Measurements from ENCODE around the gene WNK2.

DNA sequence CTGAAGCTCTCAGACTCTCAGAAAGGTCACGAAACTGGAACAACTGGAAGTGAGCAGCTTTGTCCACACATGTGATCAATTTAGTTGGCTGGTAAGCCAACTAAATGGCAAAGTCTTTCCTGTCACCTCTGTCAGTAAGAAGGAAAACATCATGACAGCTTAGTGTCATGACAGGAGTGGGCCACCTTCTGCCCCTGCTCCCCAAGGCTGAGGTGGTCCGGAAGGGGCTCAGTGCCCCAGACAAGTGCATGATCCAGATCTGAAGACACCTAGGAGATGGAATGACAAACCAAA lies 4.0 kb downstream of the IPPK start:
- RAMPAGE, long total RNA: no peak
- RRBS: no CpG with 5 or more reads among the region's 2 CpGs

- RAMPAGE, long total RNA: no peak
- RRBS: no CpG with 5 or more reads among the region's 3 CpGs
These were observed 23.1 kb downstream of the FGD3 start for GRCh38 chr9:92970332-92970818.

DNA sequence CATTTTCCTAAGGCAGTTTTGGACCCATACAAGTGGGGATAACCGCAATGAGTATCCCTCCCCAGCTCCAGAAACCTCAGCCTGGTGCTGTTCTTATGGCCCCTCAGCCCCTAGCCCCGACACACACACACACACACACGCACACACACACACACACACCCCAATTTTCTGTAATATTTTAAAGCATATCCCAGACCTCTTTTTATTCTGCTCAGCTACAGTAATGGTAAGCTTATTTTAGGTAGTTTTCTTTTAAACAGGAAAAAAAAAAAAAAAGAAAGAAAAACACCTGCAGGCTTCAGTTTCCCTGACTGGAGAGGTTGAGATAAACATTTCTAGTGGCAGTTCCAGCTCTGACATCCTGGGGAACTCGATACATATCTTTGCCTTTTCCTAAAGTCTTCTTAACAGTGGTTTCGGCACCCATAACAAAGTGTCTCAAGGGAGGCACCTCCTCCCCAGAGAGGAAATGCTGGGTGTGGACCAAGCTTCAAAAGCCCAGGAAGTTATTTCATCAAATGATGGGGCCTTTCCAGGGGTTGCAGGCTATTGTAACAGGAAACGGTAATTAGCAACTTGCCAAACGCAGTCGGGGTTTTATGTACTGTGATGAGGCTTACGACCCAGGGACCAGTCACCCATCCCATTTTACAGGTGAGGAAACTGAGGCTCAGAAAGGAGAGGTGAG lies 30.3 kb upstream of the SUSD3 start:
- RAMPAGE, long total RNA: no peak
- RRBS: no CpG with 5 or more reads among the region's 9 CpGs

DNA sequence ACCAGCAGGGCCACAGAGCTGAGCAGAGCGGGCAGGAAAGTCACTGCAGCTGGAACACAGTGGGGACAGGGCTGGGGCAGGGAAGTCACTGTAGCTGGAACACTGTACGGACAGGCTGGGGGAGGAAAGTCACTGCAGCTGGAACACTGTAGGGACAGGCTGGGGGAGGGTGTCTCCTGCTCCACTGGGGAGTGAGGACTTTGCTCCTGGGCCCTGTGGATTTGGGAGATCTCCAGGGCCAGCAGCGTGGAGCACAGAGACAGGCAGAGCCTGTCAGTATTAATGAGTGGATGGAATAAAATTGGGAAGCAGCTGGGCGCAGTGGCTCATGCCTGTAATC lies 8.9 kb upstream of the SUSD3 start:
- RAMPAGE, long total RNA: no peak
- RRBS: no CpG with 5 or more reads among the region's 4 CpGs

- RAMPAGE, long total RNA: no peak
- RRBS: no CpG with 5 or more reads among the region's 18 CpGs
These were observed 3.4 kb downstream of the SUSD3 start for GRCh38 chr9:93061703-93062497.

DNA sequence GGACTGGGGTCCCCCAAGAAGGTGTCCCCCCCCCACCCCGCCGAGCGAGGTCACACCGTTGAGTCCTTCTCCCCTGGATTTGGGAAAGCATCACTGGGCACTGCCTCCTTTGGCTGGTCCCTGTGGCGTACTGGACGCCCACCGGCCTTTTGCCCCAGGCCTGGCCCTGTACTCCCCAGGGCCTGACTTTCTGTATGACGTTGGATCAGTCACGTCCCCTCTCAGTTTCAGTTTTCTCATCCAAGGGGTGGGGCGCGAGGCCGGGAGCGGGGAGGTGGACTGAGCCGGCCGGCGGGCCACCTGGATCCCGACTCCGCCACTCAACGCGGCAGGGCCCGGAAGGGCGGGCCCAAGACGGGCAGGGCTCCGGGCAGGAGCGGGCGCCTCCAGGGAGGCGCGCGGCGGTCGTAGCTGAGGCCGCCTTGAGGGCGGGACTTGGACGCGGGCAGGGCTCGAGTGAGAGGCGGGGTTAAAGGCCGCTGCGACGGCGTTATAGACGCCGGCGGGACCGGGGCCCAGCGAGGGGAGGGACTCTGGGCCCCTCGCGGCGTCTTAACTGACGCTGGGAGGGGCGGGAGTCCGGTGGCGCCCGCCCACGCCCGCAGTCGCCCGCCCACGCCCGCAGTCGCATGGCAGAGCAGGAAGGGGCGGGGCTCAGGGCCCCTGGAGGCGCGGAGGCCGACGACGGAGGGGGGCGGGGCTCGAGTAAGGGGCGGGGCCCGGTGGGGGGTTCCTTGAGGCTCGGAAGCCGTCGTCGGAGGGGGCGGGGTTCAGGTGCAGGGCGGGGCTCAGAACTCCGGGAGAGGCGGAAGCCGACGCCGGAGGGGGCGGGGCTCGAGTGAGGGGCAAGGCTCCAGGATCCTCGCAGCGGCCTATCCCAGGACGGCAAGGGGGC lies 601 bp upstream of the CARD19 start:
- RAMPAGE, long total RNA: no peak
- RRBS: 2% methylated on average over 11 of the region's 87 CpGs

DNA sequence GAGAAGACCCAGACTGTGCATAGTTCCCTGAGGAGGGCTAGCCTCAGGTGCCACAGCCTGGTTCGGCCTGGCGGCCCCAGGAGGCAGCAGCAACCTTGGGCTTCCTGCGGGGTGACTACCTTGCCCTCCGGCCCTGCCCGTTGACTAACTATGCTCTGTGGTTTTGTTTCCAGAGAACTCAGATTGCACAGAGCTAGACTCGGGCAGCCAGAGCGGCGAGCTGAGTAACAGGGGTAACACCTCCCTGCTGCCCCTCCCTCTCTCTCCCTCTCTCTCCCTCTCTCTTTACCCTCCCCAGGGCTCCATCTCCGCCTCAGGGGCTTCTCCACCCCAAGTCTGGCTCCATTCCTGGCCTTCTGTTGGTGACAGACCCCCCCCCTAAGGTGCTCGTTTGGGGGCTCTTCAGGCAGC lies 15.7 kb downstream of the CARD19 start:
- RAMPAGE, long total RNA: no peak
- RRBS: 100% methylated on average over 2 of the region's 10 CpGs

DNA sequence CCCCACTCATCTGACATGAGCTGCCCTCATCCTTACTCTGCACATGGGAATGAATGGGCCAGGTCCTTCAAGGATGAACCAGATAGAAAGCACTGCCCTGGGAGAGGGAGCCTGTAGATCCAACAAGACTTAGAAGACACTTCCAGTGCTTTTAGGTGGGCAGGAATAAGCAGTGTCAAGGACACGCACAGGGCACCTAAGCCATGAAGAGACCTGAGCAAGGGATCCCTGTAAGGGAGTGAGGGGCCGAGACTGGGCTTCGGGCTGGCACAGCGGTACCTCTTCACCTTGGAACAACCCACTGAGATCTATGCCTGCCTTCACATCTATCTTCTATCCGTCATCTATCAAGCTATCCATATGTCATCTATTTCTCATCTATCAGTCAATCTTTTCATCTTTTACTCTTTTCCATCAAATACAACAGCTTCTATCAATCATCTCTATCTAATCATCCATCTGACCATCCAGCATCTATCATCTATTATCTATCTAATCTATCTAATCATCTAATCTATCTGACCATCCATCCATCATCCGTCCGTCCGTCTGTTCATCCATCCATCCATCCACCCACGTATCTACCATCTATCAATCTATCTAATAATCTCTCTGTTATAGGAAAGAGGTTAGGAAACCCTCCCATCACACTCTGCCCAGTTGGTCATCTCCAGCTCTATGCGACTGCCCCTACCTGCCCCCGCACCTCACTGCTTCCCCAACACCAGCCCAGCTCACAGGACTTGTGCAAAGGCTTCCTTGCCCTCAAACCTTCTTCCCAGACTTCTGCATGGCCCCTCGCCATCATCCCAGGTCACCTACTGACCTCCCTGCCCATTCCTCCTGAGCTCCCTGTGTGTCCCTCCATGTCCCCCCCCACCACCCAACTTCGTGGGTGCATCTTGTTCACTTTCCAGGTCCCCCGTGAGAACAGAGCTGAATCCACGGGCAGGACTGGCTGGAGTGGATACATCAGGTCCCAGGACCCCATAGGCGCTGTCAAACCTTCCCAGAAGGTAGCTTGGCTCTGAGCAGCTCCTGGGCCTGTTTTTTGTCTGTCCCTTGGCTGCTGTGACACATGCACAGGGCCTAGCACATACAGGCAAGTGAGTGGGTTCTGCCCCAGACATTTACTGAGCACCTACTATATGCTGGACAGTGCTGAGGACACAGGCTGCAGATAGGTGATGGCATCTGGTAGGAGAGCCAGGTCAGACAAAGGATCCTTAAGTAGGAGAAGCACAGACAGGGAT lies 15.4 kb downstream of the NINJ1 start:
- RAMPAGE, long total RNA: no peak
- RRBS: no CpG with 5 or more reads among the region's 16 CpGs

DNA sequence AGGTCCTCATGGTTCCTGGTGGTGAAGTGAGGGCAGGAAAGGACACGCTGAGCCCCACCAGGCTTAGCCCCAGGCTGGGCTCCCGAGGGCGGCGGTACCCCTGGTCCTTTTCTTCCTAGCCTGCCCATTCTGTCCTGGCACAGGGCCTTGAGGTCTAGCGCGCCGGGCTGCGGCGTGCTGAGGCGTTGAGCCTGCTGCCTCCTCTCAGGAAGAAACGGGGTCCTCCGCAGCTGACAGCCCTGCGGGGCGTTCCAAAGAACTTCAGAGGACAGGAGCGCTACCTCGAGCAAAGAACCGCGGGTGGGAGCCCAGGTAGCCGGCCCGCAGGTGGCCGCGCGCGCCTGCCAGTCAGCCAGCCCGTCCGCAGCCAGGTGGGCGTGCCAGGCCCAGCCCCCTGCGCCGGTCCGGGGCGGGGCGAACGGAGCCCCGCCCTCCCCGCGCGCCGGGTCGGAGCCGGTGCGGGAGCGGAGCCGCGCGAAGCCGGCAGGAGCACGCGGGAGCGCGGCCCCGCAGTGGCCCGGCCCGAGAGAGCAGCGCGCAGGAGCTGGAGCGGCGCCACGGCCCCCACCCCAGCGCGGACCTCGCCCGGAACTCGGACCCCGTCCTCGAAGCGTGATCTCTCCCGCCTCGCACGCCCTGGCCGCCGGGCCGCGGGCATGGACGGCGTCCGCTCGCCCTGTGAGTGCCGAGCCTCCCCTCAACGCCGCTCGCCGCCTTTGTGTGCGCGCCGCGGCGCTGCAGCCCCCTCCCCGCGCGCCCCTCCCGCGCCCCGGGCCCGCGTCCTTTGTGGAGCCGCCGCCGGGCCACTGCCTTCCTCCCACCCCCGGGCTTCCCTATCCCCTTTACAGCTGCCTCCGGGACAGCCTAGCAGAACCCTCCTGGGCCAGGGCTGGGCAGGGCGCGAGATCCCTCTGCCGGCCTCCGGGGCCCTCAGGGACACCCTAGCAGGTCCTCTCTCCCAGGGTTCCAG lies at the start of gene WNK2:
Gene WNK2, plus strand, starts transcription at position 432 of the 970 bp plus-strand sequence.
- RAMPAGE, long total RNA: no peak
- RRBS: 1% methylated on average over 48 of the region's 104 CpGs

- RAMPAGE, long total RNA: no peak
- RRBS: no CpG with 5 or more reads among the region's 10 CpGs
These were observed 3.0 kb downstream of the WNK2 start for GRCh38 chr9:93186897-93187450.

- RAMPAGE, long total RNA: no peak
- RRBS: no CpG with 5 or more reads among the region's 7 CpGs
These were observed 22.7 kb downstream of the WNK2 start for GRCh38 chr9:93206563-93207145.

GRCh38 chr9:93207381-93207876 lies 23.5 kb downstream of the WNK2 start:
- RAMPAGE, long total RNA: no peak
- RRBS: no CpG with 5 or more reads among the region's 10 CpGs

- RAMPAGE, long total RNA: no peak
- RRBS: no CpG with 5 or more reads among the region's 10 CpGs
These were observed 39.0 kb downstream of the WNK2 start for GRCh38 chr9:93222859-93223409.

- RAMPAGE, long total RNA: no peak
- RRBS: no CpG with 5 or more reads among the region's 1 CpG
These were observed 98.1 kb downstream of the WNK2 start for GRCh38 chr9:93281911-93282494.

DNA sequence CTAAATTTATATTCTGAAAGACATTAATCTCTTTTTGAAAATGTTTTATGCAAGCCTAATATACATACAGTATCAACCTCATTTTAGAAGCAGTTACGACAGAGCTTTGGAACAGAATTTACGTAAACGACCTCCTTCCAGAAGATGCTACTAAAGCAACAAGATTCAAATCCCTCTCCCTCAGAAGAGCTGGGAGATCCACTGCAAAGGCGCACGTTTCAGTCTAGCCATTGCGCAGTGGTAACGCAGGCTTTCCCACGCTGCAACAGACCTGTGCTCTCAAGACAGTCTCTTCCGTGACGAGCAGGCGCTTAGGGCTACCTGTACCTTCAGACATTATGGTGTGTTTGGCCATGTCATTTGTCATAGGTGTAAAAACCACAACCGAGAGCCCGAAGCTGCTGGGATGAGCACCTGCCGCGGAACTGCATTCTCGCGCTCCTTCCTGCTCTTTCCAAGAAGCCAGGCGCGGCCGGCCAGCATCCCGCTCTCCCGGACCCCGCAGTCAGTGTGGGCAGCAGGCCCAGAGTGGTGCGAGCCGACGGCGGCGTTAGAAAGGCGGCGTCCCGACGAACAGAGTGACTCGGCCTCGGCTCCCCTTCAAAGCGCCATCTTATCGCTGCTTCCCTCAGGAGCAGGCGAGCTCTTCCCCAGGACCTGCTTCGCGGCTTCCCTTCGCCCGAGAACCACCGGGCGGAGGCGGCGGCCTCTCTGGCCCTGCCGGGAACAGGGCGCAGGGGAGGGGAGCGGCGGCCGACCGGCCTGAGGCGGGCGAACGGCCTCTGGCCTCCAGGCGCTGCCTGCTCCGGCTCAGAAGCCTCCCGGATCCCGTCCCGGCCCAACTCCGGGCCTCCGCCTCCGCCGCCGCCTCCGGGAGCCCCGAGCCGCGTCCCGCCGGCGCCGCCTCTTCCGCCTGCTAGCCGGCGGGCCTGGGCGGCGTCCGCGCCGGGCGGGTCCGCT lies 531 bp upstream of the FAM120A start:
- RAMPAGE, long total RNA: no peak
- RRBS: 2% methylated on average over 14 of the region's 82 CpGs

DNA sequence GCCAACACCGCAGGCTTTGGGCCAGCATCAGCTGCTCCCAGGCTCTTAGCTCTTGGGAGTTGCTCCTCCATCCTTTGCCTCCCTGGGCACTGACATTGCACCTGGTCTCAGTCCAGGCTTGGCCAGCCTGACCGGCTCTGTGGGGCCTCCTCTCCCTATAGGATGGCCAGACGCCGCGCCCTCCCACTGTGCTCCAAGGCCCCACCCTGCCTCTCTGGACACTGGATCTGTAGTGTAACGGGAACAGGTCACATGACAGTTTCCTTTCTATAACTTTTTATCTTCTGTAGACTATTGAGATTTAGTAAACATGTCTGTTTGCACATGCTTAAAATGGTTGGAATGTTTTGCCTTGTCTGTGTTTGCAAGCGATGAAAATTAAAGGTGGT lies 57.9 kb upstream of the FAM120AOS start:
- RAMPAGE, long total RNA: no peak
- RRBS: no CpG with 5 or more reads among the region's 7 CpGs

- RAMPAGE, long total RNA: no peak
- RRBS: no CpG with 5 or more reads among the region's 1 CpG
These were observed 53.3 kb upstream of the PHF2 start for GRCh38 chr9:93523136-93523392.

- RAMPAGE, long total RNA: no peak
- RRBS: 17% methylated on average over 3 of the region's 13 CpGs
These were observed 1.9 kb downstream of the PHF2 start for GRCh38 chr9:93578096-93578779.

GRCh38 chr9:93603671-93604464 lies 27.5 kb downstream of the PHF2 start:
- RAMPAGE, long total RNA: no peak
- RRBS: no CpG with 5 or more reads among the region's 9 CpGs

DNA sequence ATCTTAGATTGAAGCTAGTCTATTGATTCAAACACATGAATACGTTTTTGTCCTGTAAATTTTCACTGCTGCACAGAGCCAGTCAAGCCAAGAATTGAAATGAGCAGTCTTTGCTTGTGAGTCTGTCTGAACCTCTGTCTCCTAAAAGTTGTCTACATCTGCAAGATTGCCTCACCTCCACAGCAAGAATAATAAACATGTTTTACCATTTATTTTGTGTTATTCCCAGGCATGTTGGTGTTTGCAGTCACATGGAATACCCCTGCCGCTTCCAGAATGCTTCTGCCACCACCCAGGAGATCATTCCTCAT lies 74.0 kb downstream of the AOPEP start:
- RAMPAGE, long total RNA: no peak
- RRBS: no CpG with 5 or more reads among the region's 2 CpGs